Duodenum (tissue), 1 donor: ENCODE results near the gene ANO8.

GRCh38 chr19:16875646-16876424 is 13.0 kb upstream of the F2RL3 start:
- PRO-cap: no peak

DNA sequence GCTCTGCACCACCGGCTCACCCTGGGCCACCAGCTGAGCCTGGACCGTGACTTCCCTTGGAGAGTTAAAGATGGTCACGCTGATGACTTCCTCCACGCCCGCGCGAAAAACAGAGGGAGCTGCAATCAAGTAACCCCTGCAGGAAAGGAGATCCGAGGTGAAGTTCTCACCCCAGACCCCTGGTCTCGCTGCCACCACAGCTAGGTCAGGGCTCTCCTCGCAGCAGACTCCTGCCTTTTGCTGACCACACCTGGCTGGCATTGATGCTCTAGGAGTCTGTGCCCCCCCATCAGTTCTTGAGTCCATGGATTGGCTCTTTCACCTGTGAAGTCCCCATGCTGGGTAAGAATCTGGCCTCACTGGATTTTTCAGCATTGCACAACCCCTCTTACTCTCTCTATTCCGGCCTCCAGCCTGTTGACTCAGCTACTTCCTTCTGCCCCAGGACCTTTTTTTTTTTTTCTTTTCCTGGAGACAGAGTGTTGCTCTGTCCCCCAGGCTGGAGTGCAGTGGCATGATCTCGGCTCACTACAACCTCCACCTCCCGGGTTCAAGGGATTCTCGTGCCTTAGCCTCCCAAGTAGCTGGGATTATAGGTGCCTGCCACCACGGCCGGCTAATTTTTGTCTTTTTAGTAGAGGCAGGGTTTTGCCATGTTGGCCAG is 4.4 kb downstream of the CPAMD8 start:
- PRO-cap: no peak

GRCh38 chr19:17055583-17056283 is 19.5 kb downstream of the HAUS8 start:
- PRO-cap: no peak

DNA sequence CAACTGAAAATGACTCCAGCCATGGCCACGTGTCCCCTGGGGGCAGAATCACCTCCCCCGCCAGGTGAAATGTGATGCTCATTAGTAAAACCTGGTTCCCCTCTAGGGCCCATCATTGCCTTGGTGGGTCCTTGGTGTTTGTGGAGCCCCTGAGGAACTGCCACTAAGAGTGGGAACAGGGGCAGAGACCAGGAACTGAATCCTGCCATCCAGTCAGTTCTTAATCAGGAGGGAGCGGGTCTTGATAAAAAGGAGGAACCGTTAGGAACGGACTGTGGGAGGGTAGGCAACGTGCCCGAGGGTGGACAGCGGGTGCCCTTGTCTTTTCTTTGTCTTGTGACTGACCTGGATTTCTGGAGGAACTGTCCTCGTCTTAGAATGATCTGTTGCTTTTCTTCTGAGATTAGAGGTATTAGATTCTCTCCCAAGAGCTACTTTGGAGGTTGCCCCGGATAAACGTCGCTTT is 3.5 kb downstream of the MYO9B start:
- PRO-cap: no peak

- PRO-cap: no peak
These were observed 62.9 kb downstream of the MYO9B start for GRCh38 chr19:17138536-17138846.

GRCh38 chr19:17315546-17316334 is 6.4 kb downstream of the DDA1 start:
- PRO-cap: no peak

- PRO-cap: no peak
These were observed 10.2 kb downstream of the ANO8 start for GRCh38 chr19:17324248-17325124.

DNA sequence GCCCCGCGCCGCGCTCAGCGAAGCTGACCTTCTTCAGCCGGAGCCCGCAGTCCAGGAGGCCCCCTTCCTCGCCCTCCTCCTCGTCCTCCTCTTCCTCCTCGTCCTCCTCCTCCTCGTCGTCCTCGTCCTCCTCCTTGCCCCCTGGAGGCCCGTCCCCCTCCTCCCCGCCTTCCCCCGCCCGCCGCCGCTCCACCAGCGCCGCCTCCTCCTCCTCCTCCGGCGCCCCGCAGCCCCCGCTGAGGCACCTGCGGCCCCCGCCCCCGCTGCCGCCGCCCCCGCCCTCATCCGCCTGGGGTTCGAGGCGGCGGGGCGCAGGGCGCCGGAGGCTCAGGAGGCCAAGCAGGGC is 6.2 kb downstream of the ANO8 start:
- PRO-cap: no peak

- PRO-cap: unidirectional peak, minus-strand start at chr19:17334814
These were observed at the start of gene ANO8 for GRCh38 chr19:17334340-17335391. ANO8 (minus strand) TSS chr19:17334855.

DNA sequence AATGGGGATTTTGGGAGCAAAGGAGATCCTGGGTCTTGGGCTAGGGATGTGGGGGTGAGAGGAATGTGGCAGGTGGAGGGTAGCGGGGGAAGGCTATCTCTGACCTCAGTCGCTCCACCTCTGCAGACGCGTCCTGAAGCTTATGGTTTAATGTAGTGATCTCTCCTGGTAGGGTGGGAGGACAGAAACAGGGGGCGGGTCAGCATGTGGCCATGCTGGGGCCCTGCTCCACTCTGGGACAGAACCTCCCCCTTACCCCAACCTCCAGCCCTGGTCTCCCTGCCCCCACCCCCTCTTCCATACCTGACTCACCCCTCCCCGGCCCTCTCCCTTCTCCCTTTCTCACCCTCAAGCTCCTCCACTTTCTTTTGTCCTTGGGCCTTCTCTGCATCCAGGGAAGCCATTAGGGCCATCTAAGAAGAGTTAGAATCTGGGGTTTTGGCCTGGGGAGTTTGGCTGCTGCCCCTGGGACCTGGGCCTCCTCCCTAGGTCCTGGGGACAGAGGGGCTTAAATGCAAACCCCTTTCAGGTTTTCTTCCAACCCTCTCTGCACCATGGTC is 1.3 kb downstream of the BST2 start:
- PRO-cap: no peak

DNA sequence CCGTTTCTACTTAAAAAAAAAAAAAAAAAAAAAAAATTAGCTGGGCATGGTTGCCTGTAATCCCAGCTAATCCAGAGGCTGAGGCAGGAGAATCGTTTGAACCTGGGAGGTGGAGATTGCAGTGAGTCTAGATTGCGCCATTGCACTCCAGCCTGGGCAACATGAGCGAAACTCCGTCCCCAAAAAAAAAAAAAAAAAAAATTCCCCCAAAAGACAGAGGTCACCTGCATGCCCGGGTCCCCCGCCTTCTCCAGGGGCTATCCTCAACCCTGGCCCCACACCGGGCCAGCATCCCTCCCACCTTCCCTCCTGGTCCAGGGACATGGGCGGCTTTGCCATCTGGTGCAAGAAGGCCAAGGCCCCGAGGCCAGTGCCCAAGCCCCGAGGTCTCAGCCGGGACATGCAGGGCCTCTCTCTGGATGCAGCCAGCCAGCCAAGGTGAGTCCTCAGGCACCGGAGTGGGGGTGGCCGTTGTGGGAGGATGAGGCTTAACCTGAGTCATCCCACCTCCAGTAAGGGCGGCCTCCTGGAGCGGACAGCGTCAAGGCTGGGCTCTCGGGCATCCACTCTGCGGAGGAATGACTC is 3.4 kb downstream of the MVB12A start:
- PRO-cap: no peak

- PRO-cap: no peak
These were observed 554 bp downstream of the TMEM221 start for GRCh38 chr19:17447721-17448507.

- PRO-cap: no peak
These were observed 16.3 kb downstream of the SLC27A1 start for GRCh38 chr19:17486281-17487288.

- PRO-cap: unidirectional peak, minus-strand start at chr19:17489074; unidirectional peak, minus-strand start at chr19:17489106
These were observed 18.9 kb downstream of the SLC27A1 start for GRCh38 chr19:17489002-17489778.

DNA sequence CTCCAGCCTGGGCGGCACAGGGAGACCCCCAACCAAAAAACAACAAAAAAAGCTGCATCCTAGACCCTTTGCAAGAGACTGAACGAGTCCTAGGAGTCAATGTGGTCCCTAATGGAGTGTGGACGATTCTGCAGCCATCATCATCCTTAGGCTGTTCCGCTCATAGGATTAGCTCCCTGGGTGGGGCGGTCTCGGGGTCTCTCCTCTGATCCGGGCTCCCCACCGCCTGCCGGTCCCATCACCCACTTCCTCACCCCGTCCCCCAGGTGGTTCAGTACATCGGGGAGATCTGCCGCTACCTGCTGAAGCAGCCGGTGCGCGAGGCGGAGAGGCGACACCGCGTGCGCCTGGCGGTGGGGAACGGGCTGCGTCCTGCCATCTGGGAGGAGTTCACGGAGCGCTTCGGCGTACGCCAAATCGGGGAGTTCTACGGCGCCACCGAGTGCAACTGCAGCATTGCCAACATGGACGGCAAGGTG is 14.4 kb upstream of the PGLS start:
- PRO-cap: no peak

GRCh38 chr19:17754909-17755288 is 3.6 kb downstream of the FCHO1 start:
- PRO-cap: no peak

DNA sequence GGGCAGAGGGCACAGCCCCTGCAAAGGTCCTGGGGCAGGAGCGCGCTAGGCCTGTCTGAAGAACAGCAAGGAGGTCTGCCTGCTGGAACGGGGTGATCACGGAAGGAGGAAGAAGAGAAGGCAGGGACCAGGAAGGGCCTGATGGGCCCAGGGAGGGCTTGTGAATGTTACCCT is 15.9 kb upstream of the B3GNT3 start:
- PRO-cap: no peak

DNA sequence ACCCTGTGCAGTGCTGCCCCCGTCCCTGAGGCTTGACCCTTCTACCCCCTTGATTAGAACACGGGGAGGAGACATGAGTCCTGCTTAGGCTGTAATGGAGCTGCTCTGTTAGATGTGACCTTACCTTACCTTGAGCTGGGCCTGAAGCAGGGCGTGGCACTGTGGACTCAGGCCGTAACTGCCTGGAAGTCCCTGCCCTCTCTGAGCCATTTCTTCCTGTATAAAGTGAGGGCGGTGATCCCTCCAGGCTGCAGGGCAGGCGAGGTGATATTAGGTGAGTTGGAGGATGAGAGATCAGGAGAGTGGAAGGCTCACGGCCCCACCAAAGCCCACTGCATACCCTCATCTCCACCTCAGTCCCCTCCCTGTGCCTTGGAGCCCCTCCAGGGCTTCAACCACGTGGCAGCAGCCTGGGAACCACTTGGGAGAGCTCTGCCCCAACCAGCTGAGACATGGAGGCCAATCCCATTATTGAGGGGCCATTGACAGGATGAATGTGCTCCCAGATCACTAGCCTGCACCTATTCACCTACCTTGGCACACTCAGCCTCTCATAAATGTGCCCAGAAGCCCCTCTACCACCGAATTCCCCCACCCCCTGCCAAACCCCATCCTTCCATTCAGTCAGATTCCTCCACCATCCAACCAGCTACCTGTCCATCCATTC is 5.9 kb upstream of the SLC5A5 start:
- PRO-cap: unidirectional peak, plus-strand start at position 293 of the sequence

DNA sequence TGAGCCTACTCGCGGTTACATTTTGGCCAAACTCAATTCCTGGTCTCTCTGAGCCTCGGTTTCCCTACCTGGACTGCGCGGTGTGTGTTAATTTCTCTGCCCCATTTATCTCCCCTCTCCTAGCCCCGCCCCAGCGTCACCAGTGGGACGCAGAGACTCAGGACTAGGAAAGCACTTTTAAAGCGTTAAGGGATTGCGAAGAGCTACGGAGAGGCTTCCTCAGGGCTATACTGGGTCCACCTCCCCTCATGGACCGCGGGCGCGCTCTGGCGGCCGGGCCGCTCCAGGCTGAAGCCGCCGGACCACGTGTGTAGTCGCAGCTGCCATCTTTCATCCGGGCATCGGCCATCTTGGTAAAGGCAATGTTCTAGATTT is 410 bp upstream of the CCDC124 start:
- PRO-cap: no peak

DNA sequence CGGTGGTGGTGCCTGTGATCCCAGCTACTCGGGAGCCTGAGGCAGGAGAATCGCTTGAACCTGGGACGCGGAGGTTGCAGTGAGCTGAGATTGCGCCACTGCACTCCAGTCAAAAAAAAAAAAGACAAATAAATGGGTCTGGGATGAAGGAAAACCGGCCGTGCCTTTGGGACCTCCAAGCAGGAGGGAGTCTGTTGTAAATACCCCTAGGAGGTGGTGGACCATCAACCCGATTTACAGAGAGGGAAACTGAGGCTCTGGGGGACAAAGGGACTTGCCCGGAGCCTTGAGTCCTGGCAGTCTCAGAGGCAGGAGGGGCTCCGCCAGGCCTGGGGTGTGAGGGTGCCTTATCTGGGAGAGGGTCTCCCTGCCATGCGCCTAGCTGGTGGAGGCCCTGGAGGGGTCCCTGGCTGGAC is 16.0 kb downstream of the KCNN1 start:
- PRO-cap: no peak